ENCODE data around the gene CDC34.

- RRBS, result 1% methylated on average over 28 of the region's 61 CpGs
Observed at GRCh38 chr19:290057-291054, 847 bp downstream of the PLPP2 start.

DNA sequence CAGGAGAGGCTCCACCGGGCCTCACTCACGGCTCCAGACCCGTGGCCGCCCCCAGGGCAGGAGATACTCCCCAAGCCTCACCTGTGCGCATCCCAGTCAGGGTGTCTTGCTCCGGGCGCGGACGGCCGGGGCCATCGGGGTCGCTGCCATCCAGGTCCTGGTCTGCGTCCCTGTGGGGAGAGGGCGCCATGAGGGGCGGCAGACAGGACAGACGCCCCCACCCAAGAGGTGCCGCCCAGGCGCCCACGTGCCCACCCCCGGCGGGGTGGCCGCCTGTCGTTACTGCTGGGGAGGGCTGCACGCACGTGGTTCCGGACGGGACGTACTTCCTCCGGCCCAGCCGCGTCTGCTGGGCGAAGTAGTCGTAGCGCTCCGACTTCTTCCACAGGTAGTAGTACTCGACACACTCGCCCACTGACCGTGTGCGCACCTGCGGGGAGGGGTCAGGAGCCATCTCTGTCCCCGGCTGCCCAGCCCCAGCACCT lies 17.3 kb upstream of the PLPP2 start:
- RRBS, result 87% methylated on average over 14 of the region's 41 CpGs

- RRBS, result 3% methylated on average over 8 of the region's 48 CpGs
Observed at GRCh38 chr19:506440-507343, 605 bp upstream of the TPGS1 start.

DNA sequence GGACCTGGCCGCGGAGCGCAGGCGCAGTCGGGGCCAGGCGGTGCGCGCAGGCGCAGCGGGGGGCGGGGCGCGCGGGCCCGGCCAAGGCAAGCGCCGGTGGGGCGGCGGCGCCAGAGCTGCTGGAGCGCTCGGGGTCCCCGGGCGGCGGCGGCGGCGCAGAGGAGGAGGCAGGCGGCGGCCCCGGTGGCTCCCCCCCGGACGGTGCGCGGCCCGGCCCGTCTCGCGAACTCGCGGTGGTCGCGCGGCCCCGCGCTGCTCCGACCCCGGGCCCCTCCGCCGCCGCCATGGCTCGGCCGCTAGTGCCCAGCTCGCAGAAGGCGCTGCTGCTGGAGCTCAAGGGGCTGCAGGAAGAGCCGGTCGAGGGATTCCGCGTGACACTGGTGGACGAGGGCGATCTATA lies at the start of gene CDC34:
Gene CDC34 (plus strand): TSS at position 113 of the 400 bp plus-strand sequence.
- RRBS, result under 1% methylated on average over 44 of the region's 61 CpGs

GRCh38 chr19:623740-624195 lies 9.6 kb downstream of the POLRMT start:
- RRBS, result no CpG with 5 or more reads among the region's 25 CpGs

- RRBS, result 94% methylated on average over 9 of the region's 41 CpGs
Observed at GRCh38 chr19:656928-657817, 5.8 kb downstream of the RNF126 start.

- RRBS, result no CpG with 5 or more reads among the region's 4 CpGs
Observed at GRCh38 chr19:675093-675284, 1.2 kb upstream of the FSTL3 start.

DNA sequence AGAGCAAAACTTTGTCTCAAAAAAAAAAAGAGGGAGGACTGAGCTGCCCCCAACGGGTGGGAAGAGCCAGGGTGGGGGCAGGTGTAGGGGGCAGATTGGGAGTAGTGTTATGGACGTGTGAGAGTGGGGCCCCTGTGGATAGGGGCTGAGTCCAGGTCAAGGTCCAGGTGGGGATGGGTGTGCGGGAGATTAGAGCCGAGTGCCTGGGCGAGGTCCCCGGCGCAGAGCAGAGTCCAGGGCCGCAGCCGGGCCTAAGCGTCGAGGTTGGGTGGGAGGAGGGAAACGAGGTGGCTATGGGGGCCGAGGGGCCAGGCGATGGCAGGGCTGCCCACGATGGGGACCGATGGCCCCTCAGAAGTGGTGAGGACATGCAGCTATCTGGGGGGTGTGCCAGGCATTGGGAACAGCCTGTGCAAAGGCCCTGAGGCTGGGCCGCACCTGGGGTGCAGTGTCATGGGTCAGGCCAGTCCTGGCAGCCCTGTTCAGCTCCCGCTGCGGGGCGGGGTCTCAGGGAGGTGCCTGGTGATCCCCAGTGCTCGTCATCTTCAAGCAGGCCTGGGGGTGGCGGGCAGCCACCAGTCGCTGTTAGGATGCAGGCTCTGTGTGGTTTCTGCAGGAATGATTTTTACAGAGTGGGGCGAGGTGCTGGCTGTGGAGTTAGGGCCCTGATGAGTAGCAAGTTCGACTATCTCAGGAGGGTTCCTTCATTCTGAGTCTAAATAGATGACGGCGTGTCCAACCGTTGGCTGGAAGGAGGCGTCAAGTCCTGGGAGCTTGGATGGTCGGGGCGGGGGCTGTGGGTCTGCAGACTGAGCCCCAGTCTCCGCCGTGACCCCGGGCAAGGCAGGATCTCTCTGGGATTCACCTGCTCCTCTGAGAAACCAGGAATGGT lies 12.2 kb upstream of the MISP start:
- RRBS, result no CpG with 5 or more reads among the region's 34 CpGs

GRCh38 chr19:743154-743848 lies 7.6 kb upstream of the MISP start:
- RRBS, result no CpG with 5 or more reads among the region's 16 CpGs

- RRBS, result 0% methylated on average over 2 of the region's 26 CpGs
Observed at GRCh38 chr19:778702-779416, 18.4 kb upstream of the PTBP1 start.

GRCh38 chr19:798080-799060 lies 1.1 kb downstream of the PTBP1 start:
- RRBS, result 1% methylated on average over 27 of the region's 78 CpGs

DNA sequence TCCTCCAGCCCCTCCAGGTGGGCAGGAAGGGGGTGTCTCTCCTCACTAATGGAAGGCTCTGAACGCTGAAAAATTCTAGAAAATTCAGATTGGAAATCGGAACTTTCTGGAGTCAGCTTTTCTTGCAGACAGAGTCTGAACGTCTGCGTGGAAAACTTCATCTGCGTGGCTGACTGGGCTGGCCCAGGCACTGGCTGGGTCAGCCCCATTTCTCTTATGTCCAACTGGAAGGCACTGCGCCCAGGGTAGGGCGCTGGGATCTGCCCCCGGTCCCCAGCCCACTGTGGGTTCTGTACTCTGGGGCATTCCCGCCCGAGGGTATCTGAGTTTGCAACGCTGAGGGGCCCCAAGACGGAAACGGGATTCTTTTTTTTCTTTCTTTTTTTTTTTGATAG lies 352 bp downstream of the CFD start:
- RRBS, result no CpG with 5 or more reads among the region's 13 CpGs

- RRBS, result no CpG with 5 or more reads among the region's 6 CpGs
Observed at GRCh38 chr19:889179-889606, 3.8 kb downstream of the MED16 start.

DNA sequence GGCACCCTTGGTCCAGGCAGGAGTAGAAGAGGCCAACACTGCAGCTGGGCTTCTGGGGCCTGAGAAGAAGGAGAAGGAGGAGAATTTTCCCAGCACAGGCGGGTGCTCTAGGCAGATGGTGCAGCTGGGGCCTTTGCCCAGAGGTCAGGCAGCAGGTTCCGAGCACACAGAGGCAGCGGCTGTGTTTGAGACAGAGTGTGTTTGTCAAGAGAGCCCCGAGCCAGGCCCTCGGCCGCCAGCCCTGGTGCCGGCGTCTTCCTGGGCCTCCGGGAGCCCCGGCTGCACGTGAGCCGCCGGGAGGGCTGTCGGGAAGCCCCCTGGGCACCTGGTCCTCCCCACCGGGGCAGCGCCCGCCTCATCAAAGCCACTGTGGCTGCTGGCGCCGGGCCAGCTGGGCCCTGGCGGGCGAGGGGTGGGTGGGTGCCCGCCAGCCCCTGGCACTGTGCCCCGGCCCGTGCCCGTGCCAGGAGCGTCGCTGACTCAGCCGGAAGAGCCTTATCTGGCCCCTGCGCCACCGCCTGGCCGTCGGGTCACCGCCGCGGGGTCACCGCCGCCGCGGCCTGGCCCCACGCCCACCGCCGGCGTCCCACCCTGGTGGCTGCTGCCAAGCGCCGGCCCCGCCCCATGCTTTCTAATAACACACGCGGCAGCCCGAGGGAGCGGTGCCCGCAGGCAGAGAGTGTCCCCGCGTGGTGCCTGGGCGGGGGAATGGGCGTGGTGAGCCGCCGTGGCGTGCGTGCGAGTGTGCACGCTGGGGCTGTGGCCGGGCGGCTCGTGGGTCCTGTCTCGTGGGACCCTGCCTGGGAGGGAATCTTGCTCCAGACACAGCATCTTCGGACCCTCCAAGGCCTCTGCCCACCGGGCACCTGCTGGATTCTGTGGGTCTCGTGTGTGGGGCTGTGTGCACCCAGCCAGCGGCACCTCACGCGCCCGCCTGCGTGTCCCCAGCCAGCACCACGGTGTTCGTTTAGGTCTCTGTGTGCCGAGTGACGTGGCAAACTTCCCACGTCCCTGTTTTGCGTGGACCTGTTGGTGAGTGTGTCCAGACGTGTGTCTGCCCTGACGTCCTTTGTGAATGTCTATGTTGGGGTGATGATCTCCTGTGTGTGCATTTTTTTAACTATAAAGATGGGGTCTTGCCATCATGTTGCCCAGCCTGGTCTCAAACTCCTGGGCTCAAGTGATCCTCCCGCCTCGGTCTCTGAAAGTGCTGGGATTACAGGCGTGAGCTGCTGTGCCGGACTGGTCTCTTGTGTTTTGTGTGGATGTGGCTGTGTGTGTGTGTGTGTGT lies 15.1 kb downstream of the ARID3A start:
- RRBS, result under 1% methylated on average over 31 of the region's 85 CpGs

DNA sequence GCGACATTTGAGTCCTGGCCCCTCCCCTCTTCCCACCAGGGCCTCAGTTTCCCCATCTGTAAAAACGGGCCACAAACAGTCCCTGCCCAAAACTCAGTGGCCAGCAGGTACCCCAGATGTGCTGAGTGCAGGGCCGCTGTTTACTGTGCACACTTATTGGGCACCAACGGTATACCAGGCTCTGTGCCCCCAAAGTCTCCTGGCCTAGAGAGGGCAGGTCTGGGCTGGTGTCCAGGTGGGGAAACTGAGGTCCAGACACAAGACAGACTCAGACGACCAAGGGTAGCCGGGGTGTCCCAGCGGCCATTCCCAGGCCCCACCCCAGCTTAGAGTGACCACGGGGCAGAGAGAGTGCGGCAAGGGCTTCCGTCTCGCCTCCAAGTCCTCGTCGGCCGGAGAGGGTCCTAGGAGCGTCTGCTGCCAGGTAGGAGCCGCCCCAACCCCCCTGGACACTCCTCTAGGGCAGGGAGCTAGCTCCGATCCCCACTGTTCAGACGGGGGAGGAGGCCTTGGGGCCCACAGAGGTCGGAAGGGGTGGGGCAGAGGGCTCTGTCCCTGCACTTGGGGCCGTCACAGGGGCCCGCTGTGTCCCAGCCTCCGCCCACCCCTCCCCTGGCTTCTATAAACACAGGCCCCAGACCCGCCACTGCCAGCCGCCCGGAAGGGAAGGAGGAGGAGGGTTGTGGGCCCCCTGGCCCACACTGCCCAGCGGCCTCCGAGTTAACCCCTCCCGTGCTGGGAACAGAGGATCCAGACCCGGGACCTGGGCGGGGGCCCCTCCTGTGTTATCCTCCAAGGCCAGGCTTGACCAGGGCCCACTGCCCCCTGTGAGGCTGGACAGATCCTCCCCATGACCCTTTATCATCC lies 23.3 kb upstream of the WDR18 start:
- RRBS, result 52% methylated on average over 2 of the region's 30 CpGs

GRCh38 chr19:995916-996997 lies 4.0 kb upstream of the GRIN3B start:
- RRBS, result 16% methylated on average over 34 of the region's 72 CpGs

DNA sequence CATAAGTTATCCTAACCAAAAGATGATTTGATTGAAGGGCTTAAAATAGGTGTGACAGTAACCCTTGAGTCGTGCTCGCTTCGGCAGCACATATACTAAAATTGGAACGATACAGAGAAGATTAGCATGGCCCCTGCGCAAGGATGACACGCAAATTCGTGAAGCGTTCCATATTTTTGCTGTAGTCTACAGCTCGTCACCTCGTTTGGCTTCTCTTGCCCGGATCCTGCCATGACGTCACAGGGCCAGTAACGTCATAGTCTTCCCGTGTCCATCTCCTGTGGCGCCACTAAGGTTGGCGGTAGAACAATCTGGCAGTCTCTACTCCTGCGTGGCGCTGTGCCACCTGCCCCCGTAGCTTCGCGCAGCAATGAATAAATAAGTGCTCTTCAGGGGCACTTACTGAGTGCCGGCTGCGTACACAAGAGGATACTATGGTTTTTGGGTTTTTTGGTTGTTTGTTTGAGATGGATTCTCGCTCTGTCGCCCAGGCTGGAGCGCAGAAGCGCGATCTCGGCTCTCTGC lies 590 bp upstream of the TMEM259 start:
- RRBS, result no CpG with 5 or more reads among the region's 29 CpGs

DNA sequence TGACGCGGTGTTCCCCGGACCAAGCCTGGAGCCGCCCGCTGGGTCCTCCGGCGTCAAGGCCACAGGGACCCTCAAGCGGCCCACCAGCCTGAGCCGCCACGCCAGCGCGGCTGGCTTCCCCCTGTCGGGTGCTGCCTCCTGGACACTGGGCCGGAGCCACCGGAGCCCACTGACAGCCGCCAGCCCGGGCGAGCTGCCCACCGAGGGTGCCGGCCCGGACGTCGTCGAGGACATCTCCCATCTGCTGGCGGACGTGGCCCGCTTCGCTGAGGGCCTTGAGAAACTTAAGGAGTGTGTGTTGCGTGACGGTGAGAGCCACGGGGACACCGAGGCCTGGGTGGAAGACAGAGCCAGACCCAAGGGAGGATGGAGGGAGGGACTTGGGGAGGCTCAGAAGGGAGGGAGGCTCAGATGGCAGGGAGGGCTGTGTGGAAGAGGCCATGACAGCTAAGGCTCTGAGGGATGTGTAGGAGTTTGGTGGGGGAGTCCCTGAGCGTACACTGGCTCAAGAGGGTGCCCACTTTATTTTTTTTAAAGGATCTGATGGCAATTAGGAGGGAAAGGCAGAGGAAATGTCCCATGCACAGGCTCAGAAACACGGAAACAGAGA lies 1.6 kb downstream of the ARHGAP45 start:
- RRBS, result 87% methylated on average over 6 of the region's 34 CpGs

GRCh38 chr19:1071003-1071419 lies 4.0 kb downstream of the ARHGAP45 start:
- RRBS, result 1% methylated on average over 12 of the region's 48 CpGs

- RRBS, result 7% methylated on average over 16 of the region's 53 CpGs
Observed at GRCh38 chr19:1074592-1075285, 7.8 kb downstream of the ARHGAP45 start.